ENCODE measurements around a stretch of chr20.

GRCh38 chr20:47784368-47784954 is 820 bp downstream of the SULF2 start:
- RRBS = 2% methylated on average over 9 of the region's 31 CpGs

GRCh38 chr20:47844170-47844865 is 59.0 kb upstream of the SULF2 start:
- RRBS = no CpG with 5 or more reads among the region's 3 CpGs

DNA sequence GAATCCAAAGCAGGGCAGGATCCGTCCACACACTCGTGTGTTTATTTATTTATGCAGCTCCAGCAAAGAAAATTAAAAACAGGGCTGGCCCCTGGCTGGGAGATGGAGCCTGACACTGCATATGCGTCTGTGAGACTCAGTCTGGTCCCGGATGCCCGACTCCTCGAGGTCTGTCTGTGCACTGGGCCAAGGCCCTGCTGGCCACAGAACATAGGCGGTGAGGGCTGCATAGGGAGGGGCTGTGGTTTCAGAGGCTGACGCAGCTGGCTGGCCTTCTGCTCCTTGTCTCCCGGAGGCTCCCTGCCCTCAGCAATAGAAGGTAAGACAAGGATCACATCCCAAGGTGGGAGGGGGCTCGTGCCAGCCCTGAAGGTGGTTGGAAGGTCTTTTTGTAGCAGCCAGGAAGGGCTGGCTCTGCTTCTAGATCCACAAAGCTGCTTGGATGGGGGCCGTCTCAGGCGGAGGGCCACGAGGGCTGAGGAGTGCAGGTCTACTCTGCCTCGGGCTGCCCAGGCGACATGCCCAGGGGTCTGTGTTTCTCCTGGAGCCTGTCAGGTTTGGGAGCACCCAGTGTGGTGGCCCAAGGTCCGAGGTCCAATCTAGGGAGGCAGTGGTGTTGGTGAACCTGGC is 239.8 kb upstream of the SULF2 start:
- RRBS = no CpG with 5 or more reads among the region's 16 CpGs

DNA sequence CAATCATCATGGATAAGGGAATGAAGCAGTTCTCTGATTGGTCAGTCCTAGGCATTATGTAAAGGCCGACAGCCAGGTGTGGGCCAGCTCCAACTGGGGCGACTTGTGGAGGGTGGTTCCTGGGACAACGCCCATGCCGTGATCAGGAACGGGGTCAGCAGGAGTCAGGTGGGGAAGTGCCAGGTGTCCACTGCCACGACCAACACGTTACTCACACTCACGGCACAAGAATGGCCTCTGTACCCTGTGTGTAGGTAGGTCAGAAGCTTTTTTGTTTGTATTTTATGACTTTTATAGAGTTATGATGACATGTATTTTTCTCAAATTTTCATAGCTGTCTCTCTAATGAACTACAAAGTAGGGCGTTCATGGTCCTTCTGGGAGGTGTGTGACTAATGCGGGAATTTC is 407.0 kb upstream of the SULF2 start:
- RRBS = no CpG with 5 or more reads among the region's 10 CpGs

DNA sequence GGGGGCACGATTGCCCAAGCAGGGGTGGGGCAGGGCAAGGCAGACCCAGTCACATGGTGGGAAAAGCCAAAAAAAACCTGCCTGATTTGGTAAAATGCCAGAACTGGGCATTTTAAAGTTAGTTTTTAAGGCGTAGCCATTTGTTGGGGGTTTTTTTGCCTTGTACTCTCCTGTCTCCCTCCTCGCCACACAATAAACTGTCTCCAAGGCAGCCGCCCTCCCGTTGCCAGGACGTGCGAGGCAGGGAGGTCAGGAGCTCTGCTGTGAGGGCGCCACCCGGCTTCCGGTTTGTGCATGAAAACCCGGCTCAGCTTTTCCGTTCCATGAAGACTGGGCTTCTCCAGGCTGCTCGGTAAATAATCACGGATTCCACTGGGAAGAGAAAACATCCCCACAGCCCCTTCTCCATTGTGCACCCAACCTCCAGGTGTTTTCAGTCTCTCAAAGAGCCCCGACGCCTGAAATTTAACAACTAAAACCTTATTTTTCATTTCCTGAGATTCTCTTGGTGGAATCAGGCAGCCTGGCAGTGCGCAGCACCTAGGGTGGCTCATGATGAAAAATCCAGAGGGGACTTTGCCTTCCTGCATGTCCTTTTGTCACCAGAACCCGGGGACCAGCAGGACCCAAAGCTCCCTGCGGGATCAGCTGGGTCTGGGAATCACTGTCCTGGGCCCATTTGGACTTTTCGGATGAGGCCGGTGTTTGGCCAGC is 453.4 kb downstream of the PREX1 start:
- RRBS = 89% methylated on average over 2 of the region's 21 CpGs

- RRBS = no CpG with 5 or more reads among the region's 3 CpGs
Observed at GRCh38 chr20:48642463-48642848, 185.3 kb downstream of the PREX1 start.

GRCh38 chr20:48649276-48649556 is 178.6 kb downstream of the PREX1 start:
- RRBS = no CpG with 5 or more reads among the region's 6 CpGs

DNA sequence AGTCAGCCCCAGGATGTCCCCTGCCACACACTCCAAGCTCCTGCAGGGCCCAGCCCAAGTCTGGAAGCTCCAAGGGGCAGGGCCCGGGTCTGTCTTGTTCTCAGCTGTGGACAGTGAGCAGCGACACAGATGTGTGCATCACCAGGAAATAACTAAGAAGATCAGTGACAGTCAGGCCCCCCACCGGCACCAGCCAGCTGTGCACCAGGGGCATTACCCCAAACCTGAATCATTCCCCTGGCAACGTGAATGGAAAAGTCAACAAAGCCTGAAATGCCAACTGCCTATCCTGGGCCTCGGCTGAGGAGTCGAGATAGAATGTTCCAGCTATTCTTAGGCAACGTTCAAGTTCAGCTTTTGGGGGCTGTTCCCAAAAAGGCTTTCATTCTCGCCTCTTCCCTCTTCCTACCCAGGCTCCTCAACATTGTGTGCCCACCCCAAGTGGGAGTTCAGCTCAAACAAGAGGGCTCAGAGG is 105.0 kb downstream of the PREX1 start:
- RRBS = 43% methylated on average over 2 of the region's 8 CpGs

DNA sequence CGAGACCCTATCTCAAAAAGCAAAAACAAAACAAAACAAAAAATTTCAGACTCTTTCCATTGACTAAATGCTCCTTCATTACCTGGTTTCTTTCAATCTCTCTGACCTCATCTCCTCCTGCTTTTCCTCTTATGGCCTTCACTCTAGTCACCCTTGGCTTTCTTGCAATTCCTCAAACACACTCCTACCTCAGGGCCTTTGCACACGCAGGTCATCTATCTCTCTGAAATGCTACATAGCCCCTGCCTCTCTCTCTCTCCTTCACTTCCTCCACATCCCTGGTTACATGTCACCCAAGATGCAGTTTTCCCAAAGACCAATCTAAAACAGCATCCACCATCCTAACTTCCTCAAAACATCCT is 96.8 kb downstream of the PREX1 start:
- RRBS = no CpG with 5 or more reads among the region's 2 CpGs

GRCh38 chr20:48851823-48852261 is 24.0 kb upstream of the PREX1 start:
- RRBS = no CpG with 5 or more reads among the region's 3 CpGs

DNA sequence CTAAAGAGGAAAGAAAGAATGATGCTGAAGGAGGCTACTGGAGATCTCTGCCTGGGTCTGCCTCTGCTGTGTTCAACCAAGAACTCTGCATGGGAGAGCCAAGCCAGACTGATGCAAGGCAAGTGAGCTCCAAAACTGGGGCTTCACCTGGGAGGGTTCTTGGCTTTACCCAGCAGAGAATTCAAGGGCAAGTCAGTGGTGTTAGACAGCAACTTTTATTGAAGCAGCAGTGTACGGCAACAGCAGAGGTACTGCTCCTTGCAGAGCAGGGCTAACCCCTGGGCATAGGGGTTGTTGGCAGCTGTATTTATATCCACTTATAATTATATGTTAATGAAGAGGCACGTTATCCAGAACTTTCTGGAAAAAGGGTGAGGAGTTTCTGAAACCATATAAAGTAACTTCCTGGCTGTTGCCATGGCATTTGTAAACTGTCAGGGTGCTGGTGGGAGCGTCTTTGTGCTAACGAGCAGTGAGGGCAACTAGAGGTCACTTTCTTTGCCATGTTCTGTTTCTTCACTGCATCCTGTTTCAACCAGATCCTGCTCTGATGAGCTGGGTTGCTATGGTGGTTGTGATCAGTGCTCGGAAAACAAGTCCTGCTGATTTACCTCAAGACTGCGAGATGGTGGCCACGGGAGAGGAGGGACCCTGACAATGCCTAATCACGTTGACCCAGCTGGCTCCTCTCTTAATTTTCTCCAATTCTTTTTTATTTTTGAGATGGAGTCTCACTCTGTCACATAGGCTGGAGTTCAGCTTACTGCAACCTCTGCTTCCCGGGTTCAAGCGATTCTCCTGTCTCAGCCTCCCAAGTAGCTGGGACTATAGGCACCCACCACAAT is 11.2 kb upstream of the ARFGEF2 start:
- RRBS = no CpG with 5 or more reads among the region's 10 CpGs

- RRBS = no CpG with 5 or more reads among the region's 5 CpGs
Observed at GRCh38 chr20:48922863-48923829, 1.6 kb downstream of the ARFGEF2 start.

GRCh38 chr20:48975863-48976316 is 54.4 kb downstream of the ARFGEF2 start:
- RRBS = no CpG with 5 or more reads among the region's 10 CpGs

DNA sequence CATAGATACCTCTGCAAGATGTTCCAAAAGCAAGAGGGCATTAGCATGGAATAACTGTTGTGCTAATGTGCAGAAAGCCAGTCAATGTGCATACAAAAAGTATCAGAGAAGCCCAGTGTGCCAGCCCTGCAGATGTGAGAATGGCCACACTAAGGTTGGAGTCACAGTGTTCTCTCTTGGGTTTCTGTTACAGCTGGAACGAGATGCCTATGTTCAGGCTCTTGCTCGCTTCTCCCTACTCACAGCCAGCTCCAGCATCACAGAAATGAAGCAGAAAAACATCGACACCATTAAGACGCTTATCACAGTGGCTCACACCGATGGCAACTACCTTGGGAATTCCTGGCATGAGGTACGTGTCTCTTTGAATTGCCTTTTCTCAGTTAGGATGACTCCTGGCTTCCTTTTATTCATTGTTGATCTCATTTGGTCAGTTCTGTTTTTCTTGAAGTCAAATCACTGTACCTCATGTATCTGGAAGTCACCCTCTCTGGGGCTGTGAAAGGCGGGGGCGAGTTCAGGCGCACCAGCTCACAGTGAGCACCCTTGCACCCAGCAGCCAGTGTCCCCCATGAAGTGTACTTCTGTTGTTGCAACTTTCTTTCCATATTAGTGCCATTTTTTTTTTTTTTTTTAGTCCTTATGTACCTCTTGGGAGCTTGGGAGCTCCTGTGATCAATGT is 55.1 kb upstream of the CSE1L start:
- RRBS = no CpG with 5 or more reads among the region's 9 CpGs

DNA sequence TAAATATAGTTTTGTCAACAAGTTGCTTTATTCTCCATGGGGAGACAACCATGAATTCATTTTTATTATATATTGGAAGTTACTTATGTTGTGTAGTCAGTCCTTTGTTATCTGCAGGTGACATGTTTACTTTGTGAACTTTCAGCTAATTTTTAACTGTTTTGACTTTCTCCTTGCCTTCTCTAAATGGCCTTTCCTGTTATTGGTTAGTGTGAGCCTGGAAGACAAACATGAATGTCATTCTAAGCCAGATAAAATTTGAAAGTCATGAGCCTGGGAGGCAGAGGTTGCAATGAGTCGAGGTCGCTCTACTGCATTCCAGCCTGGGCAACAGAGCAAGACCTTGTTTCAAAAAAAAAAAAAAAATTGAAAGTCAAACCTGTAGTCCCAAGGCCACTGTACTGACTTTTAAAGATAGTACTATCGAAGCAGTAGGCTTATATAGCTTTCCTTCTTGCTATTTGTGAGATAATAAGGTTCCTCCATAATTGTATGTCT is 37.0 kb upstream of the CSE1L start:
- RRBS = no CpG with 5 or more reads among the region's 3 CpGs

DNA sequence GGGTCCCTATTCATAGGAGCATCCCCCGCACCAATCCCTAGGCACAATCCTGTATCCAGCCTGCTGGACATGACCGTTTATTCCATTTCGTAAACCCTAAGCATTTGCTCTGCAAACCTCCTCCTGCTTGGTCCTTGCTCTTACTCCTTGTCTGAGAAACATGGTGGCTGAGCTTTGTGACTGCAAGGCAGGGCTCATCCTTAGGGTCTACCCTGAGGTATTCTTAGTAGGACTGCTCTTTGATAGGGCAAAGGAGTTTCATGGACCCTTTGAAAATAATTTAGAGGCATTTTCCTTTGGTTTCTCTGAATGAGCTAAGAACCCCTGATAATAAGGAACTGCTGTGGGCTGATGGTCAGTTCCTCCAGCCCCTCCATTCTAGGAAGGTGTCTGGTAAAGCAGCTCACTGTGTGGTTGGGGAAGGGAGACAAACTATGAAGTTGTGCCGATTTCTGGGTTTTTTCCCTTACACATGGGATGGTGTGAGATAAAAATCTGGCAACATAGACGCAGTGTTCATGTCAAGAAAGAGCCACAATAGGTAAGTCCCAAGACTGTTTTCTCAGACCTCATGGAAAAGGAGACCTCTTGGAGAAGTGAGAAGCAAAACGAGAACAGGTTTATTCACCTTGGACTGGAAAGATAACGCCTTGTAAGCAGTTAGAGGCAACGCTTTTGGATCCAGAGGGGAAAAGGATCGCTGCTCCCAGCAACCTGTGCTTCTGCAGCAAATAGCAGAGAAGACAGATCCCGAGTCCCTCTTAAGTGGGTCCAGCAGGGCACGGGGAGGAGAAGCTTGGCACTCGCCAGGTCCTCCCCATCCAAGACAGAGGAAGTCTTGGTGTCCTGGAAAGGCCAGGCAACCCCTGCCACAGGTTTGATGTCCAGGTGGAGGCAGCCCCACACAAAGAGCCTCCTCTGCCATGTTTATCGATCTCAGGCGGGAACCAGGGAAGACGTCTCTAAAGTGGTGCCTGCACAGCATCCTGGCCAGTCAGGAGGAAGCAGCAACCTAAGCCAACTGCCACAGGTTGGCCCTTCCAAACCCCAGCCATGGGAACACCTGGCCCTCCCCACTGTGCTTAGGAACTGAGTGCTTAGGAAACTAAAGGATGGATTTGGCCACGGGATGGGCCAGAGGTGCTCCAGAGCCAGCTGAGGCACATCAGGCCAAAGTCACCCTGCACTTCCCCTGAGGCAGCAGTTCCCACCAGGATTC is 56.5 kb downstream of the CSE1L start:
- RRBS = no CpG with 5 or more reads among the region's 16 CpGs

DNA sequence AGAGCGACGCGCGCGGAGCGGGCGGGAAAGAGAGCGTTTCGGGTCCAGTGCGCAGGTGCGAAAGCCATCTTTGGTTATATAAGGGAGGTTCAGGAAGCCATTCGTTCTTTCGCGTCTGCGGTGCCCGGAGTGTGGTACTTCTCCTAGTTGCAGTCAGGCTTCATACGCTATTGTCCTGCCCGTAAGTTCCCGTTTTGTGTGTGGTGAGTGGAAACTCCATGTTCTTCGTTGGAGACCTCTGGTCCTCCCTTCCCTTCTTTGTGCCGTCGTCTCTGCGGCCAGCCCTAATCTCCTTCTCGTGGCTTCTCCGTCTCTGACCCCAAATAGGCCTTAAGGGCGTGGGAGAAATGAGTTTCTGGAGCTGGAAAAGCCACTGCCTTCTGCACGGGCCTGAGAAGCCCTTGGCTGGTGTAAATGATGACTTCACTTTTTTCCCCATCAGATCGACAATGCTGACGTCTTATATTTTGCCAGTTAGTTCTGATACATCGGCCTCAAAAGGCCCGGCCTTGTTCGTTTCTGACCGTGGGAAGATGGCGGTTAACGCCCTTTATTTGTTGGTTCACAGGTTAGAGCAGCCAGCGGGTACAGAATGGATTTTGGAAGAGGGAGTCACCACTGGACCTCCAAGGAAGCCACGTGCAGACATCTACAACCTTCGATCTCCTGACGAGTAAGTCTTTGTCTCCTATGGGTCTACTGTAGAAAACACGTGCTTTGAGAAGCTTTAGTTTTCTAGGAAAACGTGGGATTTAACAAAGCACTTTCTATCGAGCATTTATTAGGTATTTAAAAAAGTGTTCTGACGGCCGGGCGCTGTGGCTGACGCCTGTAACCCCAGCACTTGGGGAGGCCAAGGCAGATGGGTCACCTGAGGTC is 918 bp upstream of the ZNFX1 start:
- RRBS = no CpG with 5 or more reads among the region's 46 CpGs

DNA sequence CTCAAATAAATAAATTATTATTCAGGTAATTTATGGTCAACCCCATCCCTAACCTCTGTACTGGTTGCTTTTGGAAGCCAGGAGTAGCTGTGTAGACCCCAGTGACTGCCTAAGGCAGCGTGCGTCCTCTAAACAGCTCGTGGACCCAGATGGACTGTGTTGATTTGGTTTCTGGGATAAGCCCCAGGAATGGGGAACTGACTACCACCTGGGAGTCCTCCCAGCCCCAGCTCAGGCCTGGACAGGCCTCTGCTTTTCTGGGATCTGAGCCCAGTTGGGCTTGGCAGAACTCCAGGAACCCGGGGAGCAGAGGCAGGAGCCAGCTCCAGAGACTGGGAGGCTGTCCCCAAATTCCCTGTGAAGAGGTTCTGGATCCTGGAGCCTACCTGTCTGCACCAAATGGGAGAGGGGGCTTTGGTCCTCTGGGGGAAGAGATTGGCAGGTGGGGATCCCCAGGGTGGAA is 100.9 kb downstream of the KCNB1 start:
- RRBS = no CpG with 5 or more reads among the region's 4 CpGs

DNA sequence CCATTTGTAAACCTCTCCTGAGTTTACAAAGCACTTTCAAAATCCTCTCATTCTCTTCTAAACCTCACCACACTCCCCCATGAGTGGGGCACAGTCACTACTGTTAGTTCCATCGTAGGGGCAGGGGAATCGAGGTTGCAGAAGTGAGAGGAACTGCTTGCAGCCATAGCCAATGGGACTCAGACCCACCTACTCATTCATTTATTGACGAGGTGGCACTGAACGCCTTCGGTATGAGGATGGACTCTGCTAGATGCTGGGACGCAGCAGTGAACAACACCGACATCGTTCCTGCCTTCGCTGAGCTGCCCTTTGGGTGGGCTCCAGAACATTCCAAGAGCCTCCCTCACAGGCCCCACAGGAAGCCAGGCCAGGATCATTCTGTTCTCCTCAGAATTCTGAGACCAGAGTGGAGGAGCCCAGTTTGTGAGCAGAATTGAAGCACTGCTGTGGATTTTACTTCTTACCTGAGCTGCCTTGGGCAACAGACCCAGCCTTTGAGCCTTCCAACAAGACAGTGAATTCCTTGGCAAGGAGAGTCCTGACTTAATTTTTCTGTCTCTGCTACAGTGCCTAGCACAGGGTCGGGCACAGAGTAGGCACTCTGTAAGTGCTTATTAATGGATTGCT is 82.1 kb downstream of the KCNB1 start:
- RRBS = no CpG with 5 or more reads among the region's 10 CpGs

DNA sequence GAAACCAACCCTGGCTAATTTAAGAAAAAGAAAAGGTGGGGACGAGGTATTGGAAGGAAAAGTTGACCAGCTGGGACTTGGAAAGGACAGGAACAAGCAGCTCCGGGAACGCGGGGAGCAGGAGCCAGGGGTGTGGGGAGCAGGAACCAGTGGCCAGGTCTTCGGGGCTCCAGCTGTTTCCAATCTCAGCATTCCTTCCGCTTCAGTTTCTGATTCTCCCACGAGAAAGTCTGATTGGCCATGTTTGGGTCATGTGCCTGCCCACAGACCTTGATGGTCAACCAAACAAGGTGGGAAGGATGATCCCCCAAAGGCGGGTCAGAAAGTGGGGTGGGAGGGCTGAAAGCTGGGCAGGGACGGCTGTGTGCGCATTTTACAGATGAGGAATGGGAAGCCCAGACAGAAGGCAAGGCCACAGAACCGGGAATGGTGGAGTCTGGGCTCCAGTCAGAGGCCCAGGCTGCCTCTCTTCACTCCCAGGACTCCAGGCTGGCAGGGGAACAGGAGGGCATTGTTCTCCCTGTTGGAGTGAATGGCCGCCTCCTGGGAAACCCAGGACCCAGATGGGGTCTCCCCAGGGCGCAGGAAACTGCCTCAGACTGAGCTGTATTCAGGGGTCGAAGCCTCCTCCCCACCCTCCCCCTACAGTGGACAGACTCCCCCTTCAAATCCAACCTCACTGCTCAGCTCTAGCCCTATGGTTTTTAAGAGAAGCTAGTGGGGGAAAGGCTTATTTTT is 12.1 kb upstream of the PTGIS start:
- RRBS = no CpG with 5 or more reads among the region's 14 CpGs